Upper lobe of left lung (tissue), 5 donors: Measurements from ENCODE around the gene ATP2C1.

GRCh38 chr3:130832106-130832608 is 61.7 kb upstream of the ATP2C1 start:
- PRO-cap, 2 experiments = no peak in any of the 2 experiments
- RAMPAGE, long total RNA, 4 experiments = no peak in any of the 4 experiments

- PRO-cap, 2 experiments = peak in 2 of 2 experiments; most common plus-strand start chr3:130893992 (in 1); most common minus-strand start chr3:130893887 (in 1)
- RAMPAGE, long total RNA, 4 experiments = start-site peak on the plus strand in 4 of 4 experiments, at chr3:130894181-130894631 at its widest, 27 to 549 reads per replicate; start-site peak on the minus strand in 1 of 4 experiments, at chr3:130893913-130893958 at its widest, 13 reads per replicate
Observed at GRCh38 chr3:130893812-130894990, at the start of gene ATP2C1. ATP2C1 (plus strand) TSS chr3:130894084.

GRCh38 chr3:131004513-131005142 is 22.0 kb downstream of the ASTE1 start:
- PRO-cap, 2 experiments = no peak in any of the 2 experiments
- RAMPAGE, long total RNA, 4 experiments = start-site peak on the plus strand in 1 of 4 experiments, at chr3:131004918-131004972 at its widest, 7 reads per replicate

GRCh38 chr3:131109192-131109527 is 82.5 kb downstream of the NEK11 start:
- PRO-cap, 2 experiments = no peak in any of the 2 experiments
- RAMPAGE, long total RNA, 4 experiments = no peak in any of the 4 experiments

- PRO-cap, 2 experiments = no peak in any of the 2 experiments
- RAMPAGE, long total RNA, 4 experiments = start-site peak on the plus strand in 3 of 4 experiments, at chr3:131384741-131384893 at its widest, 31 to 71 reads per replicate
Observed at GRCh38 chr3:131384695-131385115, 3.1 kb downstream of the NUDT16 start.

DNA sequence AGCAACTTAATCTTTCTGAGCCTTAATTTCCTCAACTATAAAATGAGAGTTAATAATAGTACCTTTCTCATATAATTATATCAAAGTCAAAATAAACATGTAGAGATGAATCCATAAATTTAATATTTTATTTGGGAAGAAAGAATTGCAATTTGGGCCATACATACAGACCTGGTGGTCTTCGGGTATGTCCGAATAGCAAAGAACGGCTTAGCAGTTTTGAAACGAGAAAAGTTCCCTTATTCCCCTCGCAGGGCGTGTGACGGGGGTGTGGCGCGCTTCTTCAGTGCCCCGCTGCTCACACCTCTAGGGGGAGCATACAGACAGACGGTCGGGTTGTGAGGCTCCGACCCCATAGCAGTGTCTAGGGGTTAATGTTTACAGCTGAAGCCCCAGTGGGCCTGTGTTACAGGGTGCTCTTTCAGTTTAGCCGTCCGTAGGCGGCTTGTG is 32.6 kb upstream of the ACP3 start:
- PRO-cap, 2 experiments = no peak in any of the 2 experiments
- RAMPAGE, long total RNA, 4 experiments = no peak in any of the 4 experiments

DNA sequence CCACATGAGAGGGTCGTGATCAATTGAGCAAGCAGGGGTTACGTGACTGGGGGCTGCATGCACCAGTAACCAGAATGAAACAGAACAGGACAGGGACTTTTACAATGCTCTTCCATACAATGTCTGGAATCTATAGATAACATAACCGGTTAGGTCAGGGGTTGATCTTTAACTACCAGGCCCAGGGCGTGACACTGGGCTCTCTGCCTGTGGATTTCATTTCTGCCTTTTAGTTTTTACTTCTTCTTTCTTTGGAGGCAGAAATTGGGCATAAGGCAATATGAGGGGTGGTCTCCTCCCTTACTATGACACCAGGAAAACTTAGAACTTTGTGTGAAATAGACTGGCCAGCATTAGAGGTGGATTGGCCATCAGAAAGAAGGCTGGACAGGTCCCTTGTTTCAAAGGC is 13.8 kb upstream of the ACP3 start:
- PRO-cap, 2 experiments = no peak in any of the 2 experiments
- RAMPAGE, long total RNA, 4 experiments = no peak in any of the 4 experiments

DNA sequence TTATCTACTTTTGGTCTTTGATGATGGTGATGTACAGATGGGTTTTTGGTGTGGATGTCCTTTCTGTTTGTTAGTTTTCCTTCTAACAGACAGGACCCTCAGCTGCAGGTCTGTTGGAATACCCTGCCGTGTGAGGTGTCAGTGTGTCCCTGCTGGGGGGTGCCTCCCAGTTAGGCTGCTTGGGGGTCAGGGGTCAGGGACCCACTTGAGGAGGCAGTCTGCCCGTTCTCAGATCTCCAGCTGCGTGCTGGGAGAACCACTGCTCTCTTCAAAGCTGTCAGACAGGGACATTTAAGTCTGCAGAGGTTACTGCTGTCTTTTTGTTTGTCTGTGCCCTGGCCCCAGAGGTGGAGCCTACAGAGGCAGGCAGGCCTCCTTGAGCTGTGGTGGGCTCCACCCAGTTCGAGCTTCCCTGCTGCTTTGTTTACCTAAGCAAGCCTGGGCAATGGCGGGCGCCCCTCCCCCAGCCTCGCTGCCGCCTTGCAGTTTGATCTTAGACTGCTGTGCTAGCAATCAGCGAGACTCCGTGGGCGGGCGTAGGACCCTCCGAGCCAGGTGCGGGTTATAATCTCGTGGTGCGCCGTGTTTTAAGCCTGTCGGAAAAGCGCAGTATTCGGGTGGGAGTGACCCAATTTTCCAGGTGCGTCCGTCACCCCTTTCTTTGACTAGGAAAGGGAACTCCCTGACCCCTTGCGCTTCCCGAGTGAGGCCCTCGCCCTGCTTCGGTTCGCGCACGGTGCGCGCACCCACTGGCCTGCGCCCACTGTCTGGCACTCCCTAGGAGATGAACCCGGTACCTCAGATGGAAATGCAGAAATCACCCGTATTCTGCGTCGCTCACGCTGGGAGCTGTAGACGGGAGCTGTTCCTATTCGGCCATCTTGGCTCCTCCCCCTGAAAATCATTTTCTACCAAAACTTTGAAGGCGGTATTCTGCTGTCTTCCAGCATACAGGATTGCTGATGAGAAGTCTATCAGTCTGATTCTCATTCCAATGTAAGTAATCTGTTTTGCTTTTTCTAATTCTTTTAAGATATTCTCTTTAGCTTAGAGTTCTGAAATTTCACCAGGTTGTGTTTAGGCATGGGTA is 40.6 kb upstream of the DNAJC13 start:
- PRO-cap, 2 experiments = no peak in any of the 2 experiments
- RAMPAGE, long total RNA, 4 experiments = no peak in any of the 4 experiments

DNA sequence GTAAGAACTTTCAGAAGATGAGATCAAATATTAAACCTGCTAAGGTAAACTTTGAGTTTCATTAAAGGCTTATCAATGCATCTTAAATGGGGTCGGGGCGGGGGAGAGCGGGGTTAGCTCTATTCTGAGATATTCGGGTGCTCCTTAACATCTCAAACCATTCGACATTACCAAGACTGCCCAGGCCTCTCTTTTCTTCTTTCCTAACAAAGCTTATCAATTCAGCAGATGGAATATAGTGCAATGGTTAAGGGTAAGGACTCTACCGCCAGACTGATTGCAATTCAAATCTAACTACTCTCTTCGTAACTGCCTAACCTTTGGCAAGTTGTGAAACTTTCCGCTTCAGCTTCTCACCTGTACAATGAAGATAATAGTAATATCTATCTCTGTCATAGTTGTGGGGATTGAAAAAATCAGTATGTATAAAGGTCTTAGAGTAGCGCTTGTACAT is 903 bp downstream of the UBA5 start:
- PRO-cap, 2 experiments = no peak in any of the 2 experiments
- RAMPAGE, long total RNA, 4 experiments = no peak in any of the 4 experiments

- PRO-cap, 2 experiments = no peak in any of the 2 experiments
- RAMPAGE, long total RNA, 4 experiments = start-site peak on the plus strand in 1 of 4 experiments, at chr3:133575107-133575115 at its widest, 29 reads per replicate
Observed at GRCh38 chr3:133574815-133575343, 1.4 kb downstream of the CDV3 start.

- PRO-cap, 2 experiments = no peak in any of the 2 experiments
- RAMPAGE, long total RNA, 4 experiments = no peak in any of the 4 experiments
Observed at GRCh38 chr3:133588664-133588890, 15.1 kb downstream of the CDV3 start.

- PRO-cap, 2 experiments = no peak in any of the 2 experiments
- RAMPAGE, long total RNA, 4 experiments = no peak in any of the 4 experiments
Observed at GRCh38 chr3:133653180-133653922, 8.4 kb downstream of the TOPBP1 start.

DNA sequence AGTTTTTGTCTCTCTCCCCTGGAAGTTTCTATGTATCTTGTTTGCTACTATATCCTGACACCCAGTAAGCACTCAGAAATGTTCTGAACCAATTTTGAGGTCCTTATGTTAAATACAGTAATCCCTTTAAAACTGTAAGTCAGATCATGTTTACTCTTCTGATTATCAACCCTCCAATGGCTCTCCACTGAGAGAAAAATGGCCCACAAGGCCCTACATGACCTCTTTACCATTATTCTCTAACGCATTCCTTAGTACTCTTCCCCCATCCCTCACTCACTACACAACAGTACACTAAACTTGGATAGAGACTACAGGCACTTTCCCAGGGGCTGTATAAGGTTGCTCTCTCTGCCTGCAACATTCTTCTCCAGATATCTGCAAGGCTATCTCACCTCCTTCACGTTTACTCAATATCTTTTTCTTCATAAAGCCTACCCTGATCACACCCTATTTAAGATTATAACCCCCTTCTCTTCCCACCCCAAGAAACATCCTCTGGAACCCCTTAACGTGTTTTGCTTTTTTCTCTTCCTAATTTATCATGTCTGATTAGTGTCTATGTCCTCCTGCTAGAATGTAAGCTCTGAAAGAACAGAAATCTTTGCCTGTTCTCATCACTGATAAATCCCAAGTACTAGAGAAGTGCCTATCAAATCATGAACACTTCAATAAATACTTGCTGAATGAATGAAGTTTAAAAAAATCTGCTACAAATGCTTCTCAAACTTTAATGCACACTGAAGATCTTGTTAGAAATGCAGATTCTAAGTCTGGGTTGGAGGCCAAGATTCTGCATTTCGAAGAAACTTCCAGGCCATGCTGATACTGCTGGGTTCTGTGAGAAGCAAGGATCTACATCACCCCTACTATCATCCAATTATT is 1.7 kb downstream of the TOPBP1 start:
- PRO-cap, 2 experiments = no peak in any of the 2 experiments
- RAMPAGE, long total RNA, 4 experiments = no peak in any of the 4 experiments

DNA sequence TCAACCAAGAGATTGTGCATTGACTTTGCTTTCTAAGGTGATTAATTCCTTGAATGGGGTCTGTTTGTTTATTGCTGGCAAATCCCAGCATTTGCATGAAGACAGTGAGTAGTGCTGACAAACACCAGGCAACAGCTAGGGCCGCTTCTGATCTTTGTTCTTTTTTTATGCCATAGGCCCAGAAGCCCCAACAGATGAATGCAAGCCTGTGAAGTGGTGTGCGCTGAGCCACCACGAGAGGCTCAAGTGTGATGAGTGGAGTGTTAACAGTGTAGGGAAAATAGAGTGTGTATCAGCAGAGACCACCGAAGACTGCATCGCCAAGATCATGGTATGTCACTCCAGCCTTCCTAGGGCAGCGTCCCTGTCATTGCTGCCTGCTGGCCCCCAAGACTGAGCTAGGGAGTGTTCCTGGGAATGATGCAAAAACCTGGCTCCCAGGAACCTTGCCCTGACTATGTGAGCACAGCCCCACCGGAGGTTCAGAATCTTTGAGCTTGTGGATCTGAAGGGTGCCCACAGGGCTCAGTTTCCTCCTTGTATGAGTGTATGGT is 12.9 kb downstream of the TF start:
- PRO-cap, 2 experiments = no peak in any of the 2 experiments
- RAMPAGE, long total RNA, 4 experiments = no peak in any of the 4 experiments

DNA sequence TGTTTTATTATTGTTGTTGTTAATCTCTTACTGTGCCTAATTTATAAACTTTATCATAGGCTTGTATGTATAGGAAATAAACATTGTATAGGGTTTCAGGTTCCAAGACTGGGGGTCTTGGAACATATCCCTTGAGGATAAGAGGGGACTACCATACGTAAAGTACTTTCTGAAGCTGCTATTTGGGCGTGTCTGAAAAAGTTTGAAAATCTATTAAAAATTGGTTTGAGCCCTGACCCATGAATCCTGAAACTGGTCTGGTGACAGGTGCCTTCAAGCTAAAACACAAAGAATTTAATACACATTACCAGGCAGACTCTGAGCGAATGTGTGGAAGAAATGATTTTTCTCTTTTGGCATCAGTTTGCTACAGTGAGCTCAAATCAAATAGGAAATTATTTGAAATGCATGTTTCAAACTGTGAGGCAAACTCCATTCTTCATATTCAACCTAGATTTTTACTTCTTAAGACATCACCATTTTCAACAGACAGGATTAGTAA is 16.4 kb downstream of the TF start:
- PRO-cap, 2 experiments = no peak in any of the 2 experiments
- RAMPAGE, long total RNA, 4 experiments = no peak in any of the 4 experiments

- PRO-cap, 2 experiments = no peak in any of the 2 experiments
- RAMPAGE, long total RNA, 4 experiments = no peak in any of the 4 experiments
Observed at GRCh38 chr3:133763772-133764546, 17.8 kb downstream of the TF start.

GRCh38 chr3:133774697-133775376 is 28.6 kb downstream of the TF start:
- PRO-cap, 2 experiments = no peak in any of the 2 experiments
- RAMPAGE, long total RNA, 4 experiments = no peak in any of the 4 experiments

DNA sequence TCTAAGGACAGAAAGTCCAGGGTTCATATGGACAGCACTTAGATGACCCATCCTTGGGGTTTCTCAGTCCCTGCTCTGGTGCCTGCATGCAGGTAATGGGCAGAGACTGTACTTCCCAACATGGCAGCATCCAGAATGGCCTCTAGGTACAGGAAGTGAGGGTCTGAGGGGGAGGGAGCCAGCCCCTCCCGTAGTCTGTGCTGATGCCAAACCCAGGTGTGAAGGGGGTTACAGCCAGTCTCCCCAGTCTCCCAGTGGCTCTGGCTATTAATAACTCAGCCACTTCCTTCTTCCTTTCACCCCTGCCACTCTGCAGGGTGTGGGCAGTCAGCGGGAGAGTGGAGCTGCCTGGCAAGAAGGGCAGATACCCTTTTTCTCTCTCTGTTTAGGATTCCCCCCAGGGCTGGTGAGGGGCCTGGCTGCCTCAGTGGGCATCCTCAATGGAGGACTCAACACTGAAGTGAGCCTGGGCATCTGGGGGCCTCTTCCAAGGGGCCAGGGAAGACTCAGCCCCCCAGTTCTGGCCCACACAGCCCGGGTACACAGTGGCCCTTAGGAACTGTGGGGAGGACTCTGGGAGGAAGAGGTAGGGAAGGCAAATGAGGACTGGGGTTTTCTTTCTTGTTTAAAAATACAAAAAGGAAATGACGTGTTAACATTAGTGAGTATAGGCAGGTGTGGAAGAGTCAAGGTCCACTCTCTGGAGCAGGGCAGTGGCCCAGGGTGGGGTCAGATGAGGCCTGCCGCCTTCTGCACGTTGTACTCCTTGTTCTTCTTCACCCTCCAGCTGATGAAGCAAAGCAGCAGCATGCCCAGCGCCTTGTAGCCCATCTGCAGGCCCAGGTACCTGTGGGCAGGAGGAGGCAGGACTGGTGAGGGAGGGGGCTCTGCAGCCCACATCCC is 38.6 kb upstream of the RAB6B start:
- PRO-cap, 2 experiments = no peak in any of the 2 experiments
- RAMPAGE, long total RNA, 4 experiments = no peak in any of the 4 experiments

DNA sequence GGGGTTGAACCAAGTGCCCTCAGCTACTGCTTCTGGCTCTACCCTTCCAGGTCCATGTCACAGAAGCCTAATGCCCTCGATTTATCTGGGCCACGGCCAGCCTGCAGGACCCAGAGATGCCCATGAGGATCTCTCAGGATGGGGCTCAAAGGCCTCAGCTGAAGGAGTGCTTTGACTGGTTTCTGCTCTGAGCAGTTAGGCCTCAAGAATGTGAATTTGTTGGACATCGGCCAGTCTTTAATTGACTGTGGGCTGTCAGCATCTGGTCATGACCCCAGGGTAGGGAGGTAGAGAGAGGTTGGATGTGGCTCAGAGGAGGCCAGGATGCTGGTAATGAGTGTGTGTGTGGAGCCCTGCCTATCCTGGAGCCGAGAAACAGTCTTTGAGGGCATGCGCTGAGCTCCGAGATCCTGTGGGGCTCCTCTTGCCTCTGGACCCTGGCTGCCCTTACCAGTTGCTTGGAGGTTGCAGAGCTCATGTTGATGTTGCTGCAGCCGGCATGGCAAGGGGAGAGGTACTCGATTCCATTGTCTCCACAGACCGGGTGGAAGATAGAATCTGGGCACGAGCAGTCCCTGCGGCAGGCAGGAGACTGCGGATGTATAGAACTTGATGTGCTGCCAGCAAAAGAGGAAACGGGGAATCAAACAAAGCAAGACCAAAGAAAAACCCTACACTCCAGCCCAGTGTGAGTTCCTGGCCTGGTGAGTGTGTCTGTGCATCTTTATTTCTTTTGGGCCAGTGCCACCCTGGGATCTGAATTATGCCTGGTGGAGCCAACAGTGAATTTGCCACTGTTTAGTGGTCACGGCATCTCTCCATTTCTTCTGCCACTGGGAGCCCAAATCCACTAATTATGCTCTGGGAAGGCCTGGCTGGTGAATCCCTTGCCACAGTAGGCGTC is 49.2 kb upstream of the RAB6B start:
- PRO-cap, 2 experiments = no peak in any of the 2 experiments
- RAMPAGE, long total RNA, 4 experiments = no peak in any of the 4 experiments

- PRO-cap, 2 experiments = no peak in any of the 2 experiments
- RAMPAGE, long total RNA, 4 experiments = start-site peak on the minus strand in 1 of 4 experiments, at chr3:134020463-134020531 at its widest, 5 reads per replicate
Observed at GRCh38 chr3:134019707-134020677, 9.7 kb downstream of the SLCO2A1 start.